Measurements from ENCODE around the genes GPR101, MTM1, GPR50, GABRQ and MAGEA3.

DNA sequence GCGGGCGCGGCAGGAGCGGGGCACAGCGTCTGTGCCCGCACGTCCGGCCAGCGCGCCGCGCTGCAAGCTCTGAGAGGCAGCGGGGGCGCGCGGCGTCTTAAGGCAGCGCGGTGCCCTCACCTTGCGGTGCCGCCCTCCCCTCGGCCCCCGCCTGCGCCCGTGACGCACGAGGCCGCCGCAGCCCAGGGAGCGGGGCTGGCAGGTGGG lies at the start of gene GPR101:
TSS of gene GPR101 (minus strand) at position 71 of the 207 bp plus-strand sequence.
- RAMPAGE, long total RNA: no peak
- RRBS: 3% methylated on average over 5 of the region's 30 CpGs

- RAMPAGE, long total RNA: no peak
- RRBS: no CpG with 5 or more reads among the region's 12 CpGs
Measured at GRCh38 chrX:137564073-137564730, 1.7 kb upstream of the ZIC3 start.

- RAMPAGE, long total RNA: no peak
- RRBS: no CpG with 5 or more reads among the region's 2 CpGs
Measured at GRCh38 chrX:137651224-137651423, 85.2 kb downstream of the ZIC3 start.

GRCh38 chrX:138778125-138778354 lies 66.5 kb upstream of the FGF13 start:
- RAMPAGE, long total RNA: no peak
- RRBS: no CpG with 5 or more reads among the region's 3 CpGs

GRCh38 chrX:139533276-139533812 lies 2.8 kb downstream of the F9 start:
- RAMPAGE, long total RNA: no peak
- RRBS: no CpG with 5 or more reads among the region's 5 CpGs

- RAMPAGE, long total RNA: no peak
- RRBS: no CpG with 5 or more reads among the region's 9 CpGs
Measured at GRCh38 chrX:139639202-139639731, 68.7 kb downstream of the MCF2 start.

GRCh38 chrX:139923889-139924415 lies 8.9 kb downstream of the ATP11C start:
- RAMPAGE, long total RNA: no peak
- RRBS: no CpG with 5 or more reads among the region's 4 CpGs

- RAMPAGE, long total RNA: no peak
Measured at GRCh38 chrX:148333827-148334364, 166.5 kb upstream of the AFF2 start.

GRCh38 chrX:149183903-149184410 lies 231.3 kb downstream of the ENSG00000287585 start:
- RAMPAGE, long total RNA: no peak
- RRBS: no CpG with 5 or more reads among the region's 19 CpGs

DNA sequence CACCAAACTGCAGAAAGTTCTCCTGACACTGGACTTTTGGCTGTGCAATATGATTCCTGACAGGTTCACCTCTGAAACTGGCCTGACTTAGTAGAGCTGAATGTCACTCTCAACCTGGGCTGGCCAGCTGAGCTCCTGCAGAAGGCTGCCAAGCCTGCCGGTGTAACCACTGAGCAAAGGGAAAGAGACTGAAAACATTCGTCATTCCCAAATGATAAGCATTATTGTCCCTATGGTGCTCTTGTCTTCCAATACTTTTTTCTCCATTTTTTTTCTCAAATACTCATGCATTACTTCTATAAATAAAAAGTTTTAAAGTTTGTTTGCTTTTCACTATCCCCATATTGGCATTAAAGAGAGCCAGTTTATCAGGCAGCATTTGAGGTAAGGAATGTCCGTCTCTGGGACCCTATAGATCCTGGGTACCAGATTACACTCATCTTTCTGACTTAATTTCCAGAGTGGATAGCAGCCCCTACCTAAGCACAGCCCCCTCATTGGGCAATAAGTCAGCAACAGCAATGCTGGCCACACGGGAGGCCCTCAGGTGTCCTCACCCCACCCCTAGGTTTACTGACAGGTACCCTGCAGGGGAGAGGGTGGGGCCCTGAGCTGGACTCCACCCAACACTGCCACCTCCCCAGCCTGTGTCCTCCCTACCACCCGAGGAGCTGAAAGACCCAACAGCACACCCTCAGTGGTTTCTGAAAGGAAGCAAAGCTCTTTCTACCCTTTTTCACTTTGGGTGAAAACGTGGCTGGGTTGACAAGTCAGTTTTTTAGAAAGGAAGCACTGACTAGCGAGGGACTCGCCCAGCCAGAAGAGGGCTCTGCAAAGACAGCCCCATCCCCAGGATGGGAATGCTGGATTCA lies 2.5 kb downstream of the IDS start:
- RAMPAGE, long total RNA: no peak
- RRBS: no CpG with 5 or more reads among the region's 8 CpGs

- RAMPAGE, long total RNA: no peak
- RRBS: no CpG with 5 or more reads among the region's 7 CpGs
Measured at GRCh38 chrX:149605353-149606034, 10.4 kb upstream of the HSFX2 start.

- RAMPAGE, long total RNA: no peak
- RRBS: no CpG with 5 or more reads among the region's 5 CpGs
Measured at GRCh38 chrX:150213145-150213848, 149.8 kb upstream of the MAMLD1 start.

DNA sequence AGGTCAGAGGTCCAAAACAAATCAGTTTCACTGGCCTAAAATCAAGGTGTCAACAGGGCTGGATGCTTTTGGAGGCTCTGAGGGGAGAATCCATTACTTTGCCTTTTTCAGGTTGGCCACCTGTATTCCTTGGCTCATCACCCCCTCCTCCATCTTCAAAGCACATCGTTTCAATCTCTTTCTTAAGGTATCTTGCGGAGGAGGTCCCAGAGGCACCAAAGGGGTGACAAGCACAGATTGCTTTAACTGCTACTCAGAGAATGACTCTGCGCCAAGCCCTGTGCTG lies 134.8 kb upstream of the MAMLD1 start:
- RAMPAGE, long total RNA: no peak
- RRBS: no CpG with 5 or more reads among the region's 3 CpGs

- RAMPAGE, long total RNA: no peak
- RRBS: no CpG with 5 or more reads among the region's 6 CpGs
Measured at GRCh38 chrX:150525501-150526091, 42.8 kb upstream of the MTM1 start.

DNA sequence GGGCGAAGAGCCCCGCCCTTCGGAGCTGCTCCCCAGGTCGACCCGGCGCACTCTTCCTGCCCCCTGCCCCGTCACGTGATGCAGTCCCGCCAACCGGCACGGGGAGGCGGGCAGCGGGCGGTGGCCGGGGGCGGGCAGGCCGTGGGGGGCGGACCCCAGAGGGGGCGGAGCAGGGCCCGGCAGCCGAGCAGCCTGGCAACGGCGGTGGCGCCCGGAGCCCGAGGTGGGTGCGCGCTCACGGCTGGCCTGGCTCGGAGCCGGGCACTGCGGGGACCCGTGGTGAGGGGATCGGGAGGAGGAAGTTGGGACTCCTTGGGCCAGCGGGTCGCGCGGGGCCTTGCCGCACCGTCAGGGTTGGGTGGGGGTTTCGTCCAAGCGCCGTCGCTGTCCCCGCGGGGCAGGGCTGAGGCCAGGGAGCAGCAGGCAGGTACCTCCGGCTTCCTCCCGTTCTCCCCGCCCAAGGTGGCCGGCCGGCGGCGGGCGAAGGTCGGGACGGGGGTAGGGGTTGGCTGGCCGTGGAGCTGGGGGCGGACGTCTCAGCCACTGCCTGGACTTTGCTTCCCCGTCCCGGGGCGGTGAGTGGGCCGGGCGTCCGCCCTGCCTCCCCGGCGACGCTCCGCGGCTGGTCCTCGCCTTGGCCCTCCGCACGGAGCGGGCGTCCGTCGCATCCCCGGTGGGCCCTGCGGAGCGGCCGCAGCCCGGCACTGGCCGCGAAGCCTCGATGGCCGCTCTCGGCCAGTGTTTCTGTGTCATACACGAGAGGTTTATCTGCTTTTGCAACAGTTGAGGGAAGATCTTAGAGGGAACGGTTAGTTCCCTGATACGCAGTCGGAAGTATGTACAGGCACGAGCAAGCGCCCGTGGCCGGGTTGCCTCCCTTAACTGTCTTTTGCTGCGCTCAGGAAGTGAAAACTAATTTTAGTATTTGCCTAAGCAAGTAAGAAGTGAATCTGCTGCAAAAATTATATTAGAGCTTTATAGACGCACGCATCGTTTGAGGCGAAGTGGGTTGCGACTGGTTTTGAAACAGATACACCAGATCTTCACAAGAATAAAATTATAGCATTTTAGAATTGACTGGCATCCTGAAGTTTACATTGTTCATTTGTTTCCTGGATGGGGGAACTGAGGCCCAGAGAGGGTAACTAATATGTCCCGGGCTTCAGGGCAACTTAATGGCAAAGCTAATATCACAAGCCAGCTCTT lies at the start of gene MTM1:
TSS of gene MTM1 (plus strand) at position 182 of the 1,206 bp plus-strand sequence.
- RAMPAGE, long total RNA: no peak
- RRBS: 1% methylated on average over 44 of the region's 102 CpGs

GRCh38 chrX:151084462-151084808 lies 91.9 kb upstream of the GPR50 start:
- RAMPAGE, long total RNA: no peak
- RRBS: no CpG with 5 or more reads among the region's 1 CpG

GRCh38 chrX:151176183-151176859 lies at the start of gene GPR50:
Gene GPR50 (plus strand): TSS chrX:151176584.
- RAMPAGE, long total RNA: no peak
- RRBS: 72% methylated on average over 4 of the region's 16 CpGs

- RAMPAGE, long total RNA: no peak
- RRBS: no CpG with 5 or more reads among the region's 10 CpGs
Measured at GRCh38 chrX:151984214-151985286, 10.1 kb upstream of the GABRE start.

DNA sequence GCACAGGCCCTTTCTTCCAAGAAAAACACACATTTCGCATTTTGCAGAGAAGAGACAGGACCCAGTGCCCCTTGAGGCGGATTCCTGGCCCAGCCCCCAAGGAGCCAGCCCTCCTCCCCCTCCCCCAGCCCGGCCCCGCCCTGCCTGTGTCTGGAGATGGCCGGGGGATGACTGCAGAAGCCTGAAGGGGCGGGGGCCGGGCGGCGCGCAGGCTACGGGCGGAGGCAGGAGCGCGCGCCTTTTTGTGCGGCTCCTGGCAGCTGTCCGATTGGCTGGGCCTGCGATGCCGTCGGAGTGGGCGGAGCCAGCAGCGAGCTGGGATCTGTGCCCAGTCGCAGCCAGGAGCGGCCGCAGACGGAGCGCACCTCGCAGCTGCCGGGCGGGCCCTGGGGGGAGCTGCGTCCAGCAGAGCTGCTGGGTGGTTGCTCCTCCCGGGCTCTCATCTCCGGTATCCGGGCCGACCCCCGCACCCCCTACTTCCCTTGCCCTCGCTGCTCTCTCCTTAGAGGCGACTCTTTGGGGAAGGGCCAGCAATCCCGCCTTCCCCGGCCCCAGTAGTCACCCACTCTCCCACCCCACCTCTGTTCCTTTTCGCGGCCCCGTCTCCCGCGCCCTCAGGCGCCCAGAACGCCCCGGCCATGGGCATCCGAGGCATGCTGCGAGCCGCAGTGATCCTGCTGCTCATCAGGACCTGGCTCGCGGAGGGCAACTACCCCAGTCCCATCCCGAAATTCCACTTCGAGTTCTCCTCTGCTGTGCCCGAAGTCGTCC lies at the start of gene GABRQ:
TSS of gene GABRQ (plus strand) at position 331 of the 771 bp plus-strand sequence.
- RAMPAGE, long total RNA: no peak
- RRBS: 4% methylated on average over 13 of the region's 57 CpGs

DNA sequence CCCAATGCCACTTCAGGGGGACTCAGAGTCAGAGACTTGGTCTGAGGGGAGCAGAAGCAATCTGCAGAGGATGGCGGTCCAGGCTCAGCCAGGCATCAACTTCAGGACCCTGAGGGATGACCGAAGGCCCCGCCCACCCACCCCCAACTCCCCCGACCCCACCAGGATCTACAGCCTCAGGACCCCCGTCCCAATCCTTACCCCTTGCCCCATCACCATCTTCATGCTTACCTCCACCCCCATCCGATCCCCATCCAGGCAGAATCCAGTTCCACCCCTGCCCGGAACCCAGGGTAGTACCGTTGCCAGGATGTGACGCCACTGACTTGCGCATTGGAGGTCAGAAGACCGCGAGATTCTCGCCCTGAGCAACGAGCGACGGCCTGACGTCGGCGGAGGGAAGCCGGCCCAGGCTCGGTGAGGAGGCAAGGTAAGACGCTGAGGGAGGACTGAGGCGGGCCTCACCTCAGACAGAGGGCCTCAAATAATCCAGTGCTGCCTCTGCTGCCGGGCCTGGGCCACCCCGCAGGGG lies at the start of gene MAGEA3:
TSS of gene MAGEA3 (plus strand) at position 395 of the 532 bp plus-strand sequence.
- RAMPAGE, long total RNA: no peak
- RRBS: no CpG with 5 or more reads among the region's 25 CpGs

All from epithelial cell of proximal tubule (primary cell).